Measurements from ENCODE around the gene SPATA31D1.

DNA sequence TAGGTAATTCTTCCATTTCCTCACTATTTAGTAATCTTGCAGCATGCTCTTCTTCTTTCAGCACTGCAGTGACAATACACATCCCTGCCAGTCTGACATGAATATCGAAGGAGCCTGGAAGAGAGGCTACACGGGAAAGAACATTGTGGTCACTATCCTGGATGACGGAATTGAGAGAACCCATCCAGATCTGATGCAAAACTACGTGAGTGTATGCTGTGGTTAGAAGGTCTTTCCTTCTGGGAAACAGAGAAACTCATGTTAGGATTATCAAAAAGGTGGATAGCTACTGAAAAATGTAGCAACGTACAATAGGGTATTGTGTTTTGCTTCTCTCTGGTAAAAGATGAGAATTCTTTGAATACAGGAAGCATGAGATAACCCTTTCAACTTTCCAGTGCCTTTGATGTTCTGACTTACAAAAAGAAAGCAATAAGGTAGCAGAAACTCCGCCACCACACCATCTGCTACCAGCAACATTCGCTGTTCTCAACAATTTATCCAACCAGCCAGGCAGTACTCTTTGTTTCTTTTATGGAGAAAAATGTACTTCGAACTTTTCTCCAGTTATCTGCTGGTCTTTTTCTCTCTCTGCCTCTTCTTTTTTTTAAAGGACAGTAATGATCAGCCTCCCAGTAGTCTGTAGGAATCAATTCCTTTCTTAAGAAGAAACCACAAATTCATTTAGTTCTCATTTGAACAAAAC is 133.4 kb downstream of the PCSK5 start:
- PRO-cap, 4 experiments: no peak in any of the 4 experiments
- RAMPAGE, long total RNA, 2 experiments: no peak in any of the 2 experiments

DNA sequence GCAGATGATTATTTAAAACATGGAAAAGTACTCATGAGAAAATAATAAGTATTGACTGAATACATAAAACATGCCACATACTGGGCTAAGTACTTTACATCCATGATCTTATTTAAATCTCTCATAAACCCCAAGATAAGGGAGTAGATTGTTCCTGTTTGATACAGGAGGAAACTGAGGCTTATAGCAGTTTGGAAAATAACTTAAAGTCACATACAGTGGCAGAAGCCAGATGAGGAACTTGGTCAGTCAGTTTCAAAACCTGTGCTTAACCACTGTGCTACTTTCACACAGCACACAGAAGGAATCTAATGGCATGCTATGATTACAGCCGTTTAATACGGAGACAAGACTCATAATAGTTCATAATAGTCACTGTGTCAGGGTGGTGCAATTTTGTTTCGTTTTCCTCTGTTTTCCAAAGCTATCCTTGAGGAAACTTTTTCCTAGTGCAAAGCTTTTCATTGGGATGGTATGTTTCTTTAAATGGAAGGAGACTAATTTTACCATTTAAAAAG is 112.2 kb downstream of the GCNT1 start:
- PRO-cap, 4 experiments: peak in 3 of 4 experiments; most common plus-strand start position 300 of the sequence (in 3); most common minus-strand start position 313 of the sequence (in 1)
- RAMPAGE, long total RNA, 2 experiments: no peak in any of the 2 experiments

DNA sequence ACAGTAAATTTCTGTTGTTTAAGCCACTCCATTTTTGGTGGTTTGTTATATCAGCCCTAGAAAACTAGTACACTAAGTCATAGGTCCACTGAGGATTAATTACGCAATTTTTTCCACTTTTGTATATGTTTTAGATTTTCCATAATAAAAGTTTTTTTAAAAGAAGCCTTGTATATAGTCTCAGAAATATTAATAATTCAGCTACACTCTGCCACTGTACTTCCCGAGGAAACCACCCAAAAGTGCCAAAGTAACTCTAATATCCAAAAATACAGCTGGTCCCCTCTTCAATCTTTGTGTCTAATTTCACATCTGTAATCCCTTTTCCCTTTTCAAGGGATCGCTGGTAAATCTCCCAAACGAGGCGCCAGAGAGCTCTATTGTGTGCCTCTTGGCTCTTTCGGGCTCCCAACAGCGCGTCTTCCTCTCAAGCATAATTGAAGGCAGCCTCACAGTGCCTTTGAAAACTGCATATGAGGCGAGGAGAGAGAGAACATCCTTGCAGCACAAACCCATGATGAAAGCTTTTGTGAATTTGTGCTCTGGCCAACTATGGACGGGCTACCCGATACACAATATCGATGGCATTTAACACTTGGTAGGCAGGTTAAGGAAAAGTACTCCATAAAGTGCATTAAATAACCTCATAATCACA is 32.6 kb downstream of the PRUNE2 start:
- PRO-cap, 4 experiments: no peak in any of the 4 experiments
- RAMPAGE, long total RNA, 2 experiments: no peak in any of the 2 experiments

DNA sequence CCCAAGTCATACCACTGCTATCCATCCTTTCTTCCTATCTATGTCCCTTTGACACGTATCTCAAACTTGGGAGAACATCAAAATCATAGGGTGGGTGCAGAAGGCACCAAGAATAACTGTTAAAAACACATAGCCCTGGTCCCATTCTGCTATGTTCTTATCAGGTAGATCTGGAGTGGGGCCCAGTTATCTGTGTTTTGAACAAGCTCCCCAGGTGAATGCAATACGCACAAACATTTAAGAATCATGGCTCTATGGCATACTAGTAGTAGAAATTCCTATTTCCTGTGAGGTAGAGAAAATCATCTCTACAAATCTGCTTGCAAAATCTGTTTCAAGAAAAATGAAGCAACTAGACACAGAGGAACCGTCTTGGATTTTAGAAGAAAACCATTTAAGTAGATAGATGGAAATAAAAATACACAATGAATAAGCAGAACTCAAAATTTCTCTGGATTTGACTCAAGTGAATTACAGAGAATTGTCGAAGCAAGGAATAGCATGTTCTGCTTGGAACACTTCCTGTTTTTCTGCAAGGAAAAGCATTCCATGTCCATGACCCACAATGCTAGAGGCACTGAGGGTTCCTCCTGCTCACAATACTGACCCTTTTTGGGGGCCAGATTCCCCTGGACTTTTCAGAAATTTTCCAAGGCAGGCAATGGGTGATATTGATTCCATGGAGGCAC is 30.0 kb downstream of the PRUNE2 start:
- PRO-cap, 4 experiments: no peak in any of the 4 experiments
- RAMPAGE, long total RNA, 2 experiments: no peak in any of the 2 experiments

- PRO-cap, 4 experiments: no peak in any of the 4 experiments
- RAMPAGE, long total RNA, 2 experiments: no peak in any of the 2 experiments
Measured at GRCh38 chr9:76905078-76905608, 771 bp downstream of the PRUNE2 start.

- PRO-cap, 4 experiments: no peak in any of the 4 experiments
- RAMPAGE, long total RNA, 2 experiments: no peak in any of the 2 experiments
Measured at GRCh38 chr9:77011863-77012695, 7.4 kb upstream of the FOXB2 start.

DNA sequence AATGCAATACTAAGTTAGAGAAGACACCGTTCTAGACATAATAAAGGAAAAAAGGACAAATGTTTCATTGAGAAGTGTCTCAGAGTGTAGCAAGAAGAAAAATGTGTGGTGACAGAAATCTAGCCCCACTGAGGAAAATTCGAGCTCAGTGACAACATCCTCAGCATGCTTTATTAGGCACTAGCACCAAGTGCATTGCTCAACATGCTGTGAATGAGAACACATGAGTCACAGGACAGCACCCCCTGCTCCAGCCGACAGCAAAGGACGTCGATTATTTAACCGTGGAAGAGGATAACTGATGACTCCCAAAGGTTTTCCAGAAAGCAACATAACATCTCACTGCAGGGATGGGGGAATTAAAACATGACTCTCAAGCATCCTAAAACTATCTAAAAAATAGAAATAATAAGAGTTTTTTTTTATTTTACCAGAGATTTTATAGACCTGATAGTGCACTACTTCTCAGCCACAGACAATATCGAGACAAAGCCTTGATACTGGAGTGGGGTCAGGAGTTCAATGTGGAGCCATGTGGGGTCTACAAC is 182.6 kb downstream of the GNAQ start:
- PRO-cap, 4 experiments: no peak in any of the 4 experiments
- RAMPAGE, long total RNA, 2 experiments: no peak in any of the 2 experiments

- PRO-cap, 4 experiments: no peak in any of the 4 experiments
- RAMPAGE, long total RNA, 2 experiments: no peak in any of the 2 experiments
Measured at GRCh38 chr9:77858541-77859544, 172.8 kb downstream of the GNAQ start.

DNA sequence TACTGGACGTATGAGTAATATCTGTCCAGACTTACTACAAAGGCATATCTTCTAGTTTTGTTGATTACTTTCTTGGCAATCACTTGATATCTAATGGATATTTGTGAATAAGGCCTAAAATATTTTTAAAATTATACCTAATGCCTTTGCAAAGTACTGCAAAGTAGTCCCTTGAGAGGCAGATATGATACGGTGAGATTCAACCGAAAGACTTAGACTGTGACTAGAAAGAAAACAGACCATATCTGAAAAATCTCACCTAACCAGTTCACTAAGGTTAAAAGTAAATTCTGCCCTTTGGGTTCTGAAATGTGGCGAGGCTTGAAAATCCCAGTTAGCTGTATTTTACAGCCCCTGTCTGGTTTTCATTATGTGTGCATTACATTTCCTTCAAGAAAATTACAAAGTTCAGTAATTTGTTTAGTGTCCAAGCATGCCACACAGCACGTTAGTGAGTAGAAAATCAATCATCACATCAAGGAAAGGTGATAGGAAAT is 152.0 kb downstream of the GNAQ start:
- PRO-cap, 4 experiments: no peak in any of the 4 experiments
- RAMPAGE, long total RNA, 2 experiments: no peak in any of the 2 experiments

DNA sequence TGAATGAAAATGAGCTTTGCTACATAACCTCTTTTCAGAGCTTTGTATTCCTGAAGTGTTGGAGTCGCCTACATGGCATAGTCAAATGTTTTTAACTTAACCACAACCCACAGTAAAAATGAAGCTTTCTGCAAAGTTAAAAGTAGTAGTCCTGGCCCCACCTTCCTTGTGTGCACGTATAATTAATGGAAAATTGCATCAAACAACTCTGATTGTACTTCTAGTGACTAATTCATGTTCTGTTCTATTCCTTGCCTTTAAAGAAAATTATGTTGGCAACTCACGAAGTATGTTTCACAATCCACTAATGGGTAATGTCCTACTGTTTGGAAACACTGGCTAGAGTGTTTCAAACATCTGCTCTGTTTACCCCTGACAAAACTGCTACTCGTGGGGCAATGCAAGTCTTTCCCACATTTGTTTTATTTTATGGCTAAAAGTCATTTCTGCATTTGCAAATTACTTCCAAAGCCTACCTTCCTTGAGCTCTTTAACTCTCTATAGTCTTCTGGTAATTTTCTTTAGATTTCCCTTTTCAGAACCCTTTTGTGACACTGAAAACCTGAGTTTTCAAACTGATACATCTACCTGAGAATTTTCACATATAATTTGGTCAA is 18.5 kb upstream of the PSAT1 start:
- PRO-cap, 4 experiments: peak in 3 of 4 experiments; most common plus-strand start position 375 of the sequence (in 2); most common minus-strand start position 114 of the sequence (in 1)
- RAMPAGE, long total RNA, 2 experiments: no peak in any of the 2 experiments

GRCh38 chr9:79570860-79571633 is 718 bp upstream of the TLE4 start:
- PRO-cap, 4 experiments: peak in 4 of 4 experiments; most common minus-strand start chr9:79571456 (in 4)
- RAMPAGE, long total RNA, 2 experiments: no peak in any of the 2 experiments

- PRO-cap, 4 experiments: no peak in any of the 4 experiments
- RAMPAGE, long total RNA, 2 experiments: no peak in any of the 2 experiments
Measured at GRCh38 chr9:79686360-79686812, 114.6 kb downstream of the TLE4 start.

DNA sequence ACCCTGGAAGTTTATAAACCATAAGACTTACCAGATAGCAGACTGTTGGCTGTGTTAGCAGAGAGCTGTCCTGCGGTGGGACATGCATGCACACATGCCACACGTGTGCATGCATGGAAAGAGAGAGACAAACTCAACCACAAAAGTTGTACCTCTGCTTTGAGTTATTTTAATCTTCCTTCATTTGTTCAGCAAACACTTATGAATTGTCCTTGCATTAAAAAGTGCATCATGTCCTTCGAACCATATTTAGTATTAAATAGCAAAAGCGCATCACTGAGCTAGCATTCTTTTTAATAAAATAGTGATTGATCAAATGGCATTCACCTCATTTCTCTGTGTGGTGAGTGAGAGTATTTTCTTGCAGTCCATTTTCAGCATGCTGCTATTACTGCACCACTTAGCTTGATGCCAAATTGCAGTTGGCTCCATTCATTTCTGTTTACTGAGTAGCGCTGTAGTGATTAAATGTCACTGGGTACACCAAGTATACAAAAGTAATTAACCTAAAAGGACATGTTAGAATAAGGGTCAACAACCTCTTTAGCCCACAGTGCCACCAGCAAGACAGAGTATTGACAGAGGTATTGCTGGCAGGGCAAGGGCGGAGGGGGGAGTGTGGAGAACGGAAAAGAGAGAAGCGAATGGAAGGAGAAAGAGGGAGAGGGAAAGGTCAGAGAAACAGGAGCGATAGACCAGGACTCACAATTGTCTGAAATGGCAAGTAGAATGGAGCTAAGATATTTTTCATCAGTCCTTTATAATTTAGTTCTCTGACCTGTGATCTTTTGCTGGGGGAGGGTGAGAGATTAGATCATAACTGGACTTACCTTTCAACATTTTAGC is 122.0 kb downstream of the TLE4 start:
- PRO-cap, 4 experiments: no peak in any of the 4 experiments
- RAMPAGE, long total RNA, 2 experiments: no peak in any of the 2 experiments

DNA sequence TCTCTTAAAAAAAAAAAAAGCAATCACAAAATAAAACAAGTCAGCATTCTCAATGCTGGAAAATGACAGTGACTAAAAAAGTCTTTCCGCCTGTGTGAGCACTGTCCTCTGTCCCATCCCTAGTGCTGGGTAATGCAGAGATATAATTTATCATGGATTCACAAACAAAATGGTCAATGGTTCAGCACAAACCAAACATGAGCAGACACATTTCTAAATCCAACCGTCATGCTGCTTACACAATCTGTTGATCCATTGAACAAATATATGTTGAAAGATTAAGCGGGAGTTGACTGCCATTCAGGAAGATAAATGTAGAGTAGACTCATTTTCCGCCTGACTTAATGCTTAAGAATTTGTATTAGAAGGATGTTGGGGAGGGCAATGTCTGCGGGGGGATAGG is 153.9 kb downstream of the TLE1 start:
- PRO-cap, 4 experiments: peak in 4 of 4 experiments; most common plus-strand start position 281 of the sequence (in 1); most common minus-strand start position 124 of the sequence (in 3)
- RAMPAGE, long total RNA, 2 experiments: no peak in any of the 2 experiments

DNA sequence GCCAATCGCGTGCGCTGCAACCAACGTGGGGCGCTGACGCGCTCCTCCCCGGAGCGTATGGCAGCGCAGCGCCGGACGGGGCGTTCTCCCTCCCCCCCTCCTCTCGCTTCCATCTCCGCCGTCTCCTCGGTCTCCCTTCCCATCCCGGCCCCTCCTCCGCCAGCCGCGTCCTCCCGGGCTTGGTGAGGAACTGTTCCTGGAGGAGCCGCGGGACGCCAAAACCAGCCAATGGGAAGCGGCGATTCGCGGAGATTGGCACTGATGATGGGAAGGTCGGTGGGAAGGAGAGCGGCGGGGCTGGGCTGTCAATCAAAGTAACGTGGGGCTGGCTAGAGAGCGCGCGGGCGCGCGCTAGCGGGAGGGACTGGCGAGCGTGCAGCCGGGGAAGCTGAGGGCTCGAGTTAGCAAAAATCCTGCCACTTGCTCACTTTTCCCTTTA is 360 bp upstream of the TLE1 start:
- PRO-cap, 4 experiments: peak in 4 of 4 experiments; most common plus-strand start position 332 of the sequence (in 3); most common minus-strand start position 184 of the sequence (in 1)
- RAMPAGE, long total RNA, 2 experiments: start-site peak on the plus strand in 1 of 2 experiments, centred at position 140 of the sequence, 10 reads per replicate

- PRO-cap, 4 experiments: no peak in any of the 4 experiments
- RAMPAGE, long total RNA, 2 experiments: no peak in any of the 2 experiments
Measured at GRCh38 chr9:81988668-81989024, at the start of gene SPATA31D1. Gene SPATA31D1 (plus strand): TSS chr9:81988772.

GRCh38 chr9:82488445-82489108 is 500.0 kb downstream of the SPATA31D1 start:
- PRO-cap, 4 experiments: peak in 2 of 4 experiments; most common plus-strand start chr9:82488999 (in 2); most common minus-strand start chr9:82488601 (in 1)
- RAMPAGE, long total RNA, 2 experiments: no peak in any of the 2 experiments

DNA sequence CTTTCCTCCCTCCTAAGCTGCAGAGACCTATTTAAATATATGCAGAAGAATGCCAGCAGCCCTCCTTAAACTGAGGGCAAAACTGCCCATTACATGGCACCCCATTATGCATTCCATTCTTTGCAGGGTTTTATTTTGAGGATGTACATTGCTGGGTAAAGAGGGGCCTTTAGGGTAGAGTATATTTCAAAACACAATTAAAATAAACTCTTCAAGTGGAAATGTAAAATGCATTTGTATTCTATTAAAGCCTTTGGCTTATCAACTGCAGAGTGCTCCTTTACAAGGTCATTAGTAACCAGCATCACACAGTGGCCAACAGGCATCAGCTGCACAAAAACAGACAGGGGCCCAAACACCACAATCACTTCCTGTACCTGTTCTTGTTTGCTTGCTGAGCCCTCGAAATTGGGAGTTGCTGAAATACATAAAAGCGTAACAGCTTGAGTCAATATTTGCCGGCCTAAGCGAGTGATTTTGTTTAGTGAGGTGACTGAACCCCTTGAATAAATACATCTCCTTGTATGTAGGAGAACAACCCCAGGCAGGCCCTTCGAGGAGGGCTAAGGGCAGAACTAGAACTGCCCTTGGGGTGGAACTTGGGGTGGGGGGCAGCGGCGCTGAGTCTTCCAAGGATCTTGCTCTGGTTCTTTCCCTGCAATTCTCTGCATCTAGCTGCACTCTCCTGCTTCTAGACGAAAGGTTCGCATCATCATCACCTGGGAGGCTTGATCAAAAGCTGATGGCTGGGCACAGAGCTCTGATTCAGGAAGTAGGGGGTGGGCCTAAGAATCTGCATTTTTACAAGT is 502.6 kb downstream of the RASEF start:
- PRO-cap, 4 experiments: peak in 2 of 4 experiments; most common plus-strand start position 556 of the sequence (in 2); most common minus-strand start position 293 of the sequence (in 1)
- RAMPAGE, long total RNA, 2 experiments: no peak in any of the 2 experiments

DNA sequence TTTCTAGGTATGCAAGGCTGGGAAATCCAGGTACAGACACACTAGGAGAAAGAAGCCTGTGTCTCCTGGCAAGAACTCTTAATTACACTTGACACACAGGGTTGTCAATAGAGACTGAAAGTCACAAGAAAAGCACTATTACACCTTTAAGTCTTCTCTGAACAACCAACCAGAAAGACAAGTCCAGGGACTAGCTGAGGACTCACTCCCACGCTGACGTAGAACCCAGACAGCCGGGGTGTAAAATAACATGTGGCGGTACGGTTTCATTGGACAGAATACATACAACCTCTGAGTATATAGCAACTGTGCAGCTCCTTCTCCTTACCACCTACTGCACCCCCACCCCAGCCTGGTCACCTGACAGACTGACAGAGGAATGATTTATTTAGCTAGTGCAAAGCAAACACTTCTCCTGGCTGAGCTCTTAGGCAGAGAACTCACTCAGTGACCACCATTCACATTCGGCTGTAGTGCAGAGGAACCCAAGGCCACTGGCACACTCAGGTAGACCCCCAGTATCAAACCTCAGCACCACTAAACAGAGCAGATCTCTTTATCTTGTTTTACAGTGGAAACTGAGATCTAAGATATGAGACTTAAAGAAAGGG is 103.5 kb upstream of the RASEF start:
- PRO-cap, 4 experiments: peak in 1 of 4 experiments; most common plus-strand start position 416 of the sequence (in 1); most common minus-strand start position 336 of the sequence (in 1)
- RAMPAGE, long total RNA, 2 experiments: no peak in any of the 2 experiments

DNA sequence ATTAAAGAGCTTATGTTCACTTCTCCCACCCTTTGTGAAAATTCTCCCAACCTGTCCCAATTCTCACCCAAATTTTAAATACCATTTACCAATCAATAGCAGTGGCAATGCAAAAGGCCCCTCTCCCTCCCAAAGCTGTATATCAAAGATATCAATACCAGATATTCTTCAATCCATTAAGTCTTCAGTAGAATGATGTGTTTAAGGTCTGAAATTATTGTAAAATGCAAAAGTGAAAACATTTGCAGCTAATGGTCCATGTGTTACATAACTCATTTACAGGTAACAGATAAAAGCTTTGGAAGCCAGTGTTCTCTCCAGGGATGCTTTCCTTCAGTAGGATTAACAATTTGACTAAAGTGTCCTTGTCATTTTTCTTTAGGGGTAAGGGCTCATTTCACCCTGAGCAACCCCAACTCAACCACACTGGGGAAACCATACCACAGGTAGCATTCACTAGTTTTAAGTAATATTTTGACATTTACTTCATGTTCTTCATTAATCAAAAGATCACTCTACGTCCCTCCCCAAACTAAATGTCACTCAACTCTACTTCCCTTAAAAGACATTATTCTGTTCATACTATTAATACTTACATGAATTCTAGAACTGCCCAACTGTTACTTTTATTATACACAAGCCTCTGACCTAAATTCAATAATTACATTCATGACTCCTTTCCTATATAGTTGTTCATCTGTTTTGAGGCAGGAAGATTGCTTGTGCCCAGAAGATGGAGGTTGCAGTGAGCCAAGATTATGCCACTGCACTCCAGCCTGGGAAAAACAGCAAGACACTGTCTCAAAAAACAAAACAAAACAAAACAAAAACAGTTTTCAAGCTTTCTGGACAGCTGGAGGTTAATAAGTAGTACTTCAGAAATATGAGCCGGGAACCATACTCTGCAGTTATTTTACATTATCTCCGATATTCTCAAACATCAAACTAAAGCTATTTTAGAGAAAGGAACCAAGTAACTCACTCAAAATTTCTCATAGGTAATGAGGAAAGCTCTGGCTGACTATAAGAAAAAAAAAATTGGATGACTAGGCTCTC is 10.7 kb upstream of the C9orf64 start:
- PRO-cap, 4 experiments: no peak in any of the 4 experiments
- RAMPAGE, long total RNA, 2 experiments: no peak in any of the 2 experiments

All from right lobe of liver (tissue), 4 donors.